Pericardium fibroblast (primary cell): ENCODE measurements around a stretch of chr3.

- RAMPAGE, long total RNA = no peak
These were observed 12.1 kb downstream of the SEMA3F start for GRCh38 chr3:50167137-50167706.

DNA sequence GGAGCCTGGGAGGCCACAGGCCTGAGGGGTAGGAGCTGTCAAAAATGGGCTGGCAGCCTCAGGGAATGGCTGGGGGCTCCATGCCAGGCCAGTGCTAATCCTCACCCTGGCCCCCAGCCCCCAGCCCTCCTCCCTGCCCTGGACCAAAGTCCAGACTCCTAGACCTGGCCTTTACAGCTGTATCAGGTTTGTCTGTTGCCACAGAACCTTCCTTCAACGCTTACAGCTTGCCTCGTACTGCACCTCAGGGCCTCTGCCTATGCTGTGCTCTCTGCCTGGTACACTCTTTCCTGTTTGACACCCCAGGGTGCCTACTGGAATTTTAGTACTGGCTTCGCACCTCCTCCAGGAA lies 6.1 kb downstream of the SLC38A3 start:
- RAMPAGE, long total RNA = no peak

GRCh38 chr3:50252277-50252691 lies 16.3 kb downstream of the GNAI2 start:
- RAMPAGE, long total RNA = no peak

DNA sequence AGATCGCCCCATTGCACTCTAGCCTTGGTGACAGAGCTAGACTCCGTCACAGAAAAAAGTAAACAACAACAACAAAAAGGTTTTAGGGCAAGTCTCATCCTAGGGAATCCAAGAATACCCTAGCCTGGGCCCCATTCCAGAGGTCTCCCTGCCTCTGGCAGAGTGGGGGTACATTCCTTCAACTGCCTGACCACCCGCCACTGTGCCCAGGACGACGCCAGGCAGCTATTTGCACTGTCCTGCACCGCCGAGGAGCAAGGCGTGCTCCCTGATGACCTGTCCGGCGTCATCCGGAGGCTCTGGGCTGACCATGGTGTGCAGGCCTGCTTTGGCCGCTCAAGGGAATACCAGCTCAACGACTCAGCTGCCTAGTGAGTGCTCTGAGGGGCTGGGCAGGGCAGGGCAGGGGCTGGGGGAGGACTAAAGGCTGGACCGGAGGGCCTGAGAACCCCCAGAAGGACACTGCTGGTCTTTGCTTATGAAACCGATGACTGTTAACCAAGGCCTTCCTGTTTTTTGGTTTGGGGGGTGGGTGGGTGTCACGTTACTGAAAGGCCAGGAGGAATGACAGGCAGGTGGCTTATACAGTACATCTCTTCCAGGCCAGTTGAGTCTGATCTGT lies 16.0 kb upstream of the SEMA3B start:
- RAMPAGE, long total RNA = no peak

- RAMPAGE, long total RNA = no peak
These were observed 9.6 kb upstream of the SEMA3B start for GRCh38 chr3:50259422-50259715.

GRCh38 chr3:50274077-50274657 lies 4.7 kb upstream of the LSMEM2 start:
- RAMPAGE, long total RNA = no peak

GRCh38 chr3:50278285-50278608 lies 640 bp upstream of the LSMEM2 start:
- RAMPAGE, long total RNA = no peak

DNA sequence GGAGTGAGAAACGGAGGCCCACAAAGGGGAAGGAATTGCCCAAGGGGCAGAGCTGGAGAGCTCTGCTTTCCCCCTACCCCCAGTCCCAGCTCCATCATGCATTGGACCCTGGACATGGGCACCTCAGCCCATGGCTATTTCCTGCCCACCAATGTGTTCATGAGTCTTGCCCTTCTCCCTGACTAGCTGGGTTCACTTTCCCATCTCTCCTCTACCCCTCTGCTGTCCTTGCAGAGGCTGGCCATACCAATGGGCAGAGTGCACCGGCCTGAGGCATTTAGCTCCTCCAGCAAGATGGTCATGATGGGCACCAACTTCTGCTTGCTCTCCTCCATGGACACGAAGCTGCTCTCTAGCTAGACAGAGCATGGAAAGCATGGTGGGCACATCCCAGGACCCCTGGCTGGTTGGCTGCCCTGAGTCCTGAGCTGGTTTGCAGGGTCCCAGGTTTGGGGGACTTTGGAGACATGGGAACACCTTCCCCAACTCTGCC lies 1.4 kb downstream of the NPRL2 start:
- RAMPAGE, long total RNA = no peak

GRCh38 chr3:50570743-50571267 lies 1.5 kb downstream of the HEMK1 start:
- RAMPAGE, long total RNA = no peak

- RAMPAGE, long total RNA = no peak
These were observed 18.0 kb downstream of the HEMK1 start for GRCh38 chr3:50587119-50587928.

DNA sequence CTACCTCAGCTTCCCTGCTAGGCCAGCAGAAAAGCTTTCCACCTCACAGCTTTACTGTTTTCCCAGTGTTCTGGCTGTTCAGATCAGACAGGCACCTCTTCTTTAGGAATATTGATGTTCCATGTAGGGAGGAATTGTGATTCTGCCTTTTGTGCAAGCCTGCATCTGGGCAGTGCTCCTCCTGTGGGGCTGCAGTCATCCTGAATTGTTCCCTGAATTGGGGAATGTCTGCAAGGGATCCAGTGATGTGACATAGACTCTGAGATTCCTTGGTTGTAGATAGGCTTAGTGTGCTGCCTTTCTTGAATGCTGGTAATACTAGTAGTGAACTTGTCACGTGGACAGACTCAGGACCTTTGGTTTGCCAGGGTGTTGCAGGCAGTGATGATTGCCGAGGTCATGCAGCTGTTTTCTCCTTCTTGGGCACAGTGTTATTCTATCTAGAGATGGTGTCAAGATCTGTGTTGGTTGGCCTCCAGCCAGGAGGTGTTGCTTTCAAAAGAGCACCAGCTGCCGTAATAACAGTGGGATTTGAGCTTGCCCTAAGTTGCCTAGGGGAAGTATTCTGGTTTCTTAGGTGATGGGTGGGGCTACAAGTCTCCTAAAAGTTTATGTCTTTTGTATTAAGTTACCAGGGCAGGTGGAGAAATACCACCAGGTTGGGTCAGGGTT lies 349.9 kb downstream of the DOCK3 start:
- RAMPAGE, long total RNA = no peak

DNA sequence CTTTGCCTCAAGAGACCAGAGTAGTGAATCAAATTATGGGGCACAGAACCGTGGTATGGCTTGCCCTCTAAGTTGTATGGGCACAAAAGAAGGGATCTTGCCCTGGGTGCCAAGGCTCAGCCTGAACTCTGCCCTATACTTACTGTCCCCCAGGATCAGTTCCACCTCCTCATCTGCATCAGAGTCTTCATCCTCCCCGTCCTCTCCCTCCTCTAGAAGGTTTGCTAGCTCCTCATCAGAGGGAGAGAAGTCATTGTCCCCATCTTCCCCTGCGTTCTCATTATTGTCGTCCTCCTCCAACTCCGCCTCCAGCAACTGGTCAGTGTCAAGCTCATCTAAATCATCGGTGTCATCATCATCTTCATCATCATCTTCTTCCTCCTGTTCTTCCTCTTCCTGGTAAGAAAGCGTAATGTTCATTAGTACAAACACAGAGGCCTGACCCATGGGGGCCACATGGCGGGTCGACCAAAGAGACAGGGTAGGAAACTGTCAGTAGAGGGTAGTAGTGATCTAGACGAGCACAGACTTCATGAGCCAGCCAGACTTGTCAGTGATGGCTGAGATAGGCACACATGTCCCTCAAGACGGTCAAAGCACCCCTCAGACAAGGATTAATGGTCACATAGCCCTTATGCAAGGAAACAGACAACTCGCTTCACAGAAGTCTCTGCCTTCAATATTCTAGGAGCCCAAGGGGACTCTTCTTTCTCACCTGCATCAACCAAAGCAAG lies 12.1 kb downstream of the RBM15B start:
- RAMPAGE, long total RNA = no peak

DNA sequence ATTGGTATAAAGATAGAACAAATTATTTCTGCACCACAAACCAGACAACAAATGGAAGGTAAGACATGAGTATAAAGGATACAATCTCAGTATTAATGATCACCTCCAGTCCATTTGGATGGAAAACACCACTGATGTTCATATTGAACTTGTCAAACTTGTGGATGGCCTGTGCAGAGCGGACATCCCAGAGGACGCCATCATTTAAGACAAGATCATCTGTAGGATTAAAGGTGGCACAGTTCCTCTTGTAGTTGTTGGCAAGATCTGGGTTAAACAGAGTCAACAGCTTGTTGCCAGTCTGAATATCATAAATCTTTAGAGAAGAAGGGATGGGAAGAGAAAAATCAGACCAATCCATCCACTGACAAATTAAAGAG lies 23.4 kb downstream of the RBM15B start:
- RAMPAGE, long total RNA = no peak

DNA sequence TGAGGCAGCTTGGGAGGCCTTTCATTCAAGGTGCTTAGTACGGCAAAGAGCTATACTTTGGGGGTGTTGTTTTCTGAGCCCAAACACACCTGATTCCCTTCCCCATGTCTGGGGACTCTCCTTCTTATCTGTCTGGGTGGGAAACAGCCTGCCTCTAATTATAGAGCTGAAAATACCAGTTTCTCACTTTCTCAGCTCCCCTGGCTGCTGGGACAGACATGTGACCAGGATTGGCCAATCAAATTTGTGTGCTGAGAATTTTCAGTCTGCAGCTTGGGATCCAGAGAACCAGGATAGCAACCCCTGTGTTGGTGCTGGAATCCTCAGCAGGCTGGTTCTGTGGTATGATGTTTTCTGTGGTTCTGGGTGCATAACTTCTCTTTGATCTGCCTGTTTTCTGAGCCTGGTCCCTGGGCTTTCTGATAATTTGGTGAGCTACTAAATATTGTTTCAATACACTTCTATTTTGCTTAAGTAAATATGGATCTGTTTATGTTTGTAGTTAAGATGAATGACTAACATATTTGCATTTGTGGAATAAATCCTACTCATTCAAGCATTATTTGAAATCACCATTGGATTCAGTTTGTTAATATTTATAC lies 19.6 kb upstream of the IQCF6 start:
- RAMPAGE, long total RNA = no peak

- RAMPAGE, long total RNA = start-site peak on the plus strand at chr3:51942964-51943037, 24 and 34 reads in 2 replicates
These were observed 623 bp downstream of the PARP3 start for GRCh38 chr3:51942439-51943533.

GRCh38 chr3:52023521-52024582 lies 28.2 kb upstream of the RPL29 start:
- RAMPAGE, long total RNA = no peak

GRCh38 chr3:52047207-52047911 lies 9.0 kb downstream of the DUSP7 start:
- RAMPAGE, long total RNA = no peak

DNA sequence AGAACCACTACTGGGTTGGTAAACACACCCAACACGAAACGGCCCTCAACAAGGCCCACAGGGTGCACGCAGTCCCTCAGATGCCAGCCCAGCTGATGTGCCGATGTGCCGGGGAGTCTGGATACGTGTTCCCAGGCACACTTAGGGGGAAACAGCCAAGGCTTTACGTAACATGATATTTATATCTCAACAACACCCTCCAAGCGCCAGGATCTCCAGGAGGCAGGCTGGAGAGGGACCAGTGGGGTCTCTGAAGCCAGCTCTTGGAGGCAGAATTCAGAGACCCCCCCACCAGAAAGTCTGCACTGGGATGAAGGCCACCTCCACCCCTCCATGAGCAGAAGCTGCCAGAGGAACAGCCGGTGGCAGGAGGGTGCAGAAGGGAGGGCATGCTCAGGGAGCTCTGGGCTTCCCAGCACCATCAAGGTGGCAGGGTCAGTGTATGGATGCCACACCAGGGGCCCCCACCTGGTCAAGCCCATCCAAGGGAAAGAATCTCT lies 14.1 kb downstream of the POC1A start:
- RAMPAGE, long total RNA = no peak

DNA sequence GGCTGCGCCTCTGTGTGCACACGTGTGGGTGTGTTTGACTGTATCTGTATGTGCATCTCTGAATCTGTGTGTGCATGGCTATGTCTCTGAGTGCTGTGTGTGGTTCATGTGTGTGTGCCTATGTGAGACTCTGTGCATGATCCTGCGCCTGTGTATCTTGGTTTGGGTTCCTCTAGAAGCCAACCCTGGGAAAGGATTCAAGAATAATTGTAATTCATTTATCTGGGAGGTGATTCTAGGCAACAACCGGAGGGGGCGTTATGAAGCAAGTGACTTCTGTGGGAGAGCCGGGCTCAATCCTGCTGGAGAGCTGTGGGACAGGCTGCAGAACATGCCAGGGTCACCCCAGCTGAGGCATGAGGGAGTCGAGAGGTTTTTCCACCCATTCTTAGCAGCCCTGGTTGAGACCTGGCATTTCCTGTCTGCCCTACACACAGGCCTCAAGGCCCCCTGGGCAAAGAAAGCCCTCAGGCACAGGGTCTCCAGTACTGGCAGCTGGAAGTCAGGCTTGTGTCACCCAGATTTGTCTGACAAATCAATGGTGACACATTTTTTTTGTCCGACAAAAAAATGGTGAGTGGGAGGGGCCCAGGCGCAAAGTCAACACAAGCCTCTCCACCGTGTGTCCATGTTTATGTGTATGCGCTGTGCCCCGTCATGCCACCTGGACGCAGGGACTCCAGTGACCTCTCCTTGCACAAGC lies 21.1 kb upstream of the ALAS1 start:
- RAMPAGE, long total RNA = no peak

DNA sequence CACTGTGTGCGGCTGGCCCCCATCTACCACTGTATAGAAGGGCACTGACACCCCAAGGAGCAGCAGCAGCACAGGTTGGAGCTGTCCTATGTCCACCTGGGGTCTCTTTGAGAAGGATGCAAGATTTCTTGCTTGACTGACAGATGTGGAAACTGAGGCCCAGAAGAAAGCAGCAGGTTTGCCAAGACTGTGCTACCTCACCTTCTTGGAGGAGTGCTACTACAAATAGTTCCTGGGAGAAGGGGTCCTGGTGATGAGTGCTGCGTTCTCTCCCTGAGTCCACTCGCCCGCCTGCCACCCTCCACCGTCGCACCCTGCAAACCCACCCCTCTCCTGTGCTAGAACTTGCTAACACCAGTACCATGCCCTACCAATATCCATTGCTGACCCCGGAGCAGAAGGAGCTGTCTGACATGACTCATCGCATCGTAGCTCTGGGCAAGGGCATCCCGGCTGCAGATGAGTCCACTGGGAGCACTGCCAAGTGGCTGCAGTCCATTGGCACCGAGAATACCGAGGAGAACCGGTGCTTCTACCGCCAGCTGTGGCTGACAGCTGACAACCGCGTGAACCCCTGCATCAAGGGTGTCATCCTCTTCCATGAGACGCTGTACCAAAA lies 5.0 kb upstream of the ALAS1 start:
- RAMPAGE, long total RNA = no peak